GM19240 (cell line): ENCODE measurements around a stretch of chr10.

DNA sequence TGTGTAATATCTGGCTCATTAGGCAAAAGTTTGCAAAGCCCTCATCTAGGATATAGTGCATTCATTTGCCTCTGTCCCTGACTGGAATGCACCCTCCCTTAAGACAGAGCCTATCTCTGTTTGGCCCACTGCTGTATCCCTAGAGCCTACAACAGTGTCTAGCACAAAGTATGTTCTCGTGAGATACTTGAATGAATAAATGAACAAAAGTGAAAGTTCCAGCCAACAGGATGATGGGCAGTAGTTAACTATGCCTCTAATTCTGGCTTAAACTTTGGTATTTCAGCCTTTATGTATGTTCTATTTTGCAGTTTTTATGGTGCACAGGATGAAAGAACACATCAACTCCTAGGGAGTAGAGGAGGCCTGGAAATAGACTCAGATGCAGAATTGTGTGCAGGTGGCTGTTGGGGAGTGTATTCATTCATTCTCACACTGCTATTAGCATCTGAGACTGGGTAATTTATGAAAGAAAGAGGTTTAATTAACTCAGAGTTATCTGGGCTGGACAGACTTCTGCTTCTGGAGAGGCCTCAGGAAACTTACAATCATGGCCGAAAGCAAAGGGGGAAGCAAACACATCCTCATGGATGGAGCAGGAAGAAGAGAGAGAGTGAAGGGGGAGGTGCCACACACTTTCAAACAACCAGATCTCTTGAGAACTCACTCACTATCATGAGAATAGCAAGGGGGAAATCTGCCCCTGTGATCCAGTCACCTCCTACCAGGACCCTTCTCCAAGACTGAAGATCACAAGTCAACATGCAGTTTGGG lies 143.9 kb downstream of the MGMT start:
- RRBS: no CpG with 5 or more reads among the region's 2 CpGs

GRCh38 chr10:130137687-130138560 lies 1.7 kb downstream of the GLRX3 start:
- RRBS: no CpG with 5 or more reads among the region's 29 CpGs

- RRBS: no CpG with 5 or more reads among the region's 11 CpGs
These were observed 563.6 kb downstream of the TCERG1L start for GRCh38 chr10:130748070-130748269.

DNA sequence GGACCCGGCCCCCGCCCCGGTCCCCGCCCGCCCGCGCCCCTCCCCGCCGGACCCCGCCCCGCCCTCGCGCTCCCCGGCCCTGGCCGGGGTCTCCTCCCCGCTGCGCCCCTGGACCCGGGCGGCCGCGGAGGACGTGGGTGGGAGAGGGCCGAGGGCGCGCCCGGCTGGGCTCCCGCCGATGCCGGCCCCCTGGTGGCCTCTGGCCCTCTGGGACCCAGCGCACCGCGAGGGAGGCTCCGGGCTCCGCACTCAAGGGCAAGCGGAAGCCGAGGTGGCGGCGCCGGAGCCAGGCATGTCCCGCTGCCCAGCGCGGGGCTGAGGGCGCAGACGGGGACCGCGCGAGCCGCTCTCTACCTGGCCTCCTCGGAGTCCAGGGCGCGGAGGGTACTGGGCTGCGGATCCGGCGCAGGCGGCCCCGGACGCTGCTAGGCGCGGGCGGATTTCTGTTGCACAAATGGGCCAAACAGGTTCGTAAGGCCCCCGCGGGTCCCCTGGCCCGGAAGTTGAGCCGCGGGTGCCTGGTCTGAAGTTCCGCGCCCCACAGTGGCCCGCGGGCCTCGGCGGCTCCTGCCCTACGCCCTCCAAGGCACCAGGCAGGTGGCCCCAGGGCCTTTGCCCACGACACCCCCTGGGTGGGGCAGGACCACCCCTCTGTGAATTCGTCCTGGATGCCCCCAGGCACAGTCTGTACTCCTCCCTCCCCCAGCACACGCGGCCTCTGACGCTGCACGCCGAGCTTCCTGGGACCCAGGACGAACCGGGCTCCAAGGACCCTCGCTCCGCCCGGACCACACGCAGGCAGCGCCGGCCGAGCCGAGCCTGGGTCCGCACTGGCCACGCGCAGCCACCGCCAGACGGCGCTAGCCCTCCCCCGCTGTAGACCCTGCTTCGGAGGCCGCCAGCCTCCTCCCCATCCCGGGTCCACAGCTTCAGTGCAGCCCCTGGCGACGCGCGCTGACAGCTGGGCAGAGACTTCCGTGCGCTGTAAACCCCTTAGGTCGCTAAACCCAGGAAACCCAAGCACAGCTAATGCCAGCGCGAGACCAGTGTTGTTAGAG lies 616 bp upstream of the TCERG1L start:
- RRBS: 24% methylated on average over 29 of the region's 109 CpGs

- RRBS: 29% methylated on average over 11 of the region's 54 CpGs
These were observed 141.9 kb upstream of the TCERG1L start for GRCh38 chr10:131453048-131454256.

DNA sequence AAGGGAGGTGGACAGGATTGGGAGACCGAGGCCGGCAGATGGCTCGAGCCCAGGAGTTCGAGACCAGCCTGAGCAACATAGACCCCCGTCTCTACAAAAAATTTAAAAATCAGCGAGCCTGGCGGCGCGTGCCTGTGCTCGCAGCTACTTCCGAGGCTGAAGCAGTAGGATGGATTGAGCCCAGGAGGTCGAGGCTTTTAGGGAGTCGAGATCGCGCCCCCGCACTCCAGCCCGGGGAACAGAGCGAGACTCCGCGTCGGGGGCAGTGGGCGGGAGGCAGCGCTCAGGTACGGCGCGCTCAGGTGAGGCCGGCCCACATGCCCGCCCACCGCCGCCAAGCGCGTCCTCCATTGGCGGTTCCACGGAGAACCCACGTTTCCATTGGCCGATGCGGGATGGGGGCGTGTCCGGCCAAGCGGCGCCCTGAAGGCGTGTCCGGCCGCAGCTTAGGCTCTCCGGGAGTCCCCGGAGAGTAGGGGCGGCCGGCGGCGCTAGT lies 519 bp upstream of the PPP2R2D start:
- RRBS: no CpG with 5 or more reads among the region's 50 CpGs

GRCh38 chr10:131909795-131910422 lies 9.1 kb downstream of the PPP2R2D start:
- RRBS: no CpG with 5 or more reads among the region's 11 CpGs

- RRBS: no CpG with 5 or more reads among the region's 9 CpGs
These were observed 34.3 kb downstream of the BNIP3 start for GRCh38 chr10:131947436-131947789.

DNA sequence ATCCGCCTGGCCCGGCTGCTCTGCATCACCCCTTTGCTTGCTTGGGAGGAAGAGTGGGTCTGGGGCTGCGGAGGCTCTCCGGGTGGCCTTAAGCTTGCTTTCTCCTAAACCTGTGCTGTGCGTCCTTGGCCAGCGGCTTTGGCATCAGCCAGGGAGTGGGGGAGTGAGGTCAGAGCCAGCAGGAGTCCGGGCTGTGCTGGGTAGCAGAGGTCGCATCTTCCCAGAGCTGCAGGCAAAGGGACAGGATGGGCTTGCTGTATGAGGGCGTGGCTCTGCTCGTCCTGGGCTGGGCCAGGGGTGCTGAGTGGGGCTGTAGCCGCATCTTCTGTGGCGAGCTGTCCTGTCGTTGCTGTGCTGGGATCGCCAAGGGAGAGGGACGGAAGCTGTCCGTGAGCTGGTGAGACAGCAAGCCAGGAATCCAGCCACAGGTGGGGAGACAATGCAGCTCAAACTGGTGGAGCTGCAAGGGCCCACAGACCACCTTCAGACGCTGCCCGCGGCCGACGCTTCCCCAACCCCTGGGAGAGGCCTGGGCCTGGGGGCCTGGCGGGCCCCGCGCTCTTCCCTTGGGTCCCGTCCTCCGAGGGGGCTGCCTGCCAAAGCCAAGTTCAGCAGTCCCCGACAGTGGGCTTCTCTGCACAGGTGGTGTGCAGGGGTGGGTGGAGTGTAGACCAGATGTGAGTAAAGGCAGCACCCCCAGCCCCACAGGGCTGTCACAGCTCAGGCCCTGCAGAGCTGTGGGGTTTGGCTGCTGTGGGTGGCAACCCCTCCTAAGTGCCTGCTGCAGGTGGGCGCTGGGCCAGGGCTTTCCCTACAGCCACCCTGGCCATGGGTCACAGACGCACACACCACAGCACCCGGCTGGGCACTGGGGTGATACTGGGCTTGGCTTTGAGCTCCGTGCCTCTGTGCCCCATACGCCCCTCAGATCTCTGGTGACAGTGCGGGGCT lies 20.8 kb downstream of the BNIP3 start:
- RRBS: 95% methylated on average over 4 of the region's 33 CpGs

DNA sequence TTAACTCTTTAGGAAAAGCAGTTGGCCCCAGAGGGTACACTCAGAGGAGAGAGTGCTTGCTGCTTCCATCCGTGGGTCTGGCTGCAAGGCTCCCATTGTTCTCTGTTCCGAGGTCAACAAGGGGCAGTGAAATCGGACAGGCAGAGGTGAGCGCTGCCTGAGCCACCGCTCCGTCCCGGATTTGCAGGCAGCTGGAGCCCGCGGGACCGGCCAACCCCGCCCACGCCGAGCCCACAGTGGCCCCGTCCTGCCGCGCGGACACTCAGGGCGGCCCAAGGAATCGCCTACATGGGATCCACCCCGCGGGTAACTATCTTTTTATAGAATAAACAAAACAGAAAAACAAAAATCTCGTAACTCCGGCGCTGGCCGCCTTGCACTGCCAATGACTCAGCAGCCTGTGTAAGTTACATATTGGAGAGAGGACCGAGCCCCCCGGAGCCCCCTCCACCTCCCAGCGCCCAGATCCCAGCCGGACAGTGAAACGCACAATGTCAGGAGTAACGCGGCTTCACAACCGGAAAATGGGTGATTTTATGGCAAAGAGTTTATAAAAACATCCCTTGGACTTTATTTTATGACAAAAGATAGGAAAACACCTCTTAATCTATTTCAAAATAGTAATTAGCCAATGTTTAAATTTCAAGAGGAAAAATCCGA lies 1.8 kb downstream of the BNIP3 start:
- RRBS: 74% methylated on average over 10 of the region's 34 CpGs

GRCh38 chr10:131981176-131981661 lies 504 bp downstream of the BNIP3 start:
- RRBS: 1% methylated on average over 14 of the region's 37 CpGs

GRCh38 chr10:131983718-131984160 lies 2.0 kb upstream of the BNIP3 start:
- RRBS: no CpG with 5 or more reads among the region's 7 CpGs

DNA sequence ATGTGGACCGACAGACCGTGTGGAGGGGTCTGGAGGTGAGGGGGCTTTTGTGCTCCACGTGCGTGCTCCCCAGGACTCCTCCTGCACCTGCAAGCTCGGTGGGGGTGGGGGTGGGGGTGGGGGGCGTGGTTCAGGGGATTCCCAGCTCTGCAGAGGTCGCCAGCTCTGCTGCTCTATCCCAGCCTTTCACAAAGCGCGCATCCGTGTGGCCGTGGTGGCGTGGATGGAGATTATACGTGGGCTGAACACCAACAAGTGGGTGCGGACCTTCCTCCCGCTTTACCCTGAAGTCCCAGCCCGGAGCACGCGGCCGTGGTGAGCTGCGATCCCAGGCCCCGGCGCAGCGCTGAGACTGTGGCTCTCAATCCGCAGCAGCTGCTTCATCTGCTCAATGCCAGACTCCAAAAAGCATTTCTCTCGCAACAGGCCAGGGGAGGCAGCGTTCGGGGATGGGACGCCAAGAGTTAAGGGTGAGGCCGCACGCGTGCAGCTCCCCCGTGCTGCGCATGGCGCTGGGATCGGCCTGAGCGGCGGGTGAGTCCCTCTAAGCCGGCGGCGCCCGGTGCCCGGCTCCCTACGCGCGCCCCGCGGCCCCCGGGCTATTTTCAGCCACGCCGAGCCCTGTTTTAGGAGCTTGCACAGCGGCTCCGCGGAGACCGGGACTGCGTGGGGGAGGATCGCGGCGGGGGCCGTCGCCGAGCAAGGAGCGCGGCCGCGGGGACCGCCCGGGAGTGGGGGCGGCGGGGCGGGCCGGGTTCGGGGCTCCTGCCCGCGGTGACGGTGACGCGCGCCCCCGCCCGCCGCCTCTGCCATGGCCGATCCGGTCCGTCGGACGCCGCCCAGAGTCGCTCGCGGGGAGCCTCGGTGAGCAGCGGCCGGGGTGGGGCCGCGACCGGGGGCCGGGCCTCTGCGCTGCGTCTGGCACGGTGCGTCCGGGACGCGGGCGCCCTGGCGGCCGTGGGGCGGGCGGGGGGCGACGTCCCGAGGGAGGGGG lies 29.6 kb upstream of the JAKMIP3 start:
- RRBS: 6% methylated on average over 48 of the region's 112 CpGs

DNA sequence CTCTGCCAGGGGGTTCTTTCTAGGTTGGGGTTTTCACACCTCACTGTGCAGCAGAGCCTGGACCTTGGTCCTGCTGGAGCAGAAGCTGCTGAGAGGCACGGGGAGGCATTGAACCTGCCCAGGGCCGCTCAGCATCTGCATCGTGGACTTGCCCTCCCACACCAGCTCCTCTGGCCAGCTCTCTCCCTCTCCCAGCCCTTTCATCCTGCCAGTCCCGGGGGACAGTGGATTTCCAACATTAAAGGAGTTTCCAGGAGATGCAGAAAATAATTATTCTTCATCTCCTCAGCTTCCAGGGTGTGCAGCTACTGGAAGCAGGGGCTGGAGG lies 42.4 kb downstream of the JAKMIP3 start:
- RRBS: no CpG with 5 or more reads among the region's 4 CpGs

GRCh38 chr10:132311223-132311695 lies 3.5 kb upstream of the STK32C start:
- RRBS: no CpG with 5 or more reads among the region's 16 CpGs

GRCh38 chr10:132322674-132323280 lies 9.2 kb upstream of the LRRC27 start:
- RRBS: no CpG with 5 or more reads among the region's 8 CpGs

DNA sequence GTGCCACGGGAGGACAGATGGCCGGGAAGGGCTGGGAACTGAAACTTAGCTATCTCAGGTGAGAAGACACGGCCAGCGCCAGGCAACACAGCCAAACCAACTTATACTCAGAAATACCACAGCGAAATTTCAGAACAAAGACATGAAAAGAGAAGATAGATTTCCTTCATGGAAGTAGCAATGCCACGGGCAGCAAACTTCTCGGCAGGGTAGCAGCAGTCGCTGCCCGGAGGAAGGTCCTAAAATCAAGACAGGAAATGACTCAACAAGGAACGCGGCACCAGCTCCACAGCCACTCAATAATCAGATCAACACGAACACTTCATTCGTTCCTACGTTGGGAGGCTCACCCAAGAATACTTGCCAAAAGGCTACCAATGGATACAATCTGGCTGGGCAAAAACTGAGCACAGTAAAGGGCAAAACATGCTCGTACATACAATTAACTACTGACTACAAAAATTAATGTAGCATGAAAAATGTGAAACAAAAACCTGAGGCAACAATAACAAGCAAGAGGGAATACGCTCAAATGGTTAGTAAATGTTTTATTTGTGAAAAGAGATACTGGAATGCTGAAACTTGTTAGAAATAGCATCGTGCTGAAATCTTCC lies 2.1 kb upstream of the LRRC27 start:
- RRBS: no CpG with 5 or more reads among the region's 17 CpGs

- RRBS: no CpG with 5 or more reads among the region's 26 CpGs
These were observed 542 bp downstream of the LRRC27 start for GRCh38 chr10:132332401-132333069.

GRCh38 chr10:132355653-132356226 lies 23.7 kb downstream of the LRRC27 start:
- RRBS: no CpG with 5 or more reads among the region's 18 CpGs

DNA sequence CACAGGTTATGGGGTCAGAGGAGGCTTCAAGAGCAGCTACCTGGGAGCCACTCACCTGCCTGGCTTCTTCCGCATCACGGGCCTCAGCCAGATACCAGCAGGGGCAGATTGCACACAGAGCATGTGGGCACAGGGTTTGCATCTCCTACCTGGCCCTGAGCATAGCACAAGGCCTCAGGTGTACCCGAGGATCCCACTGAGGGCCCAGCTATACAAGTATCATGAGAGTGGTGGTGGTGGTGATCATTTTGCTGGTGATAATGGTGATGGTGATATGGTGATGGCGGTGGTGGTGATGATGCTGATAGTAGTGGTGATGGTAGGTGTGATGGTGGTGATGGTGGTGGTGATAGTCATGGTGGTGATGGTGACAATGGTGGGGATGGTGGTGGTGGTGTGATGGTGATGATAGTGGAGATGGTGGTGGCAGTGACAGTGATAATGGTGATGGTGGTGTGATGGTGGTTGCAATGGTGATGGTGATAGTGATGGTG lies 5.1 kb upstream of the PWWP2B start:
- RRBS: no CpG with 5 or more reads among the region's 4 CpGs